ENCODE measurements around a stretch of chr6.

DNA sequence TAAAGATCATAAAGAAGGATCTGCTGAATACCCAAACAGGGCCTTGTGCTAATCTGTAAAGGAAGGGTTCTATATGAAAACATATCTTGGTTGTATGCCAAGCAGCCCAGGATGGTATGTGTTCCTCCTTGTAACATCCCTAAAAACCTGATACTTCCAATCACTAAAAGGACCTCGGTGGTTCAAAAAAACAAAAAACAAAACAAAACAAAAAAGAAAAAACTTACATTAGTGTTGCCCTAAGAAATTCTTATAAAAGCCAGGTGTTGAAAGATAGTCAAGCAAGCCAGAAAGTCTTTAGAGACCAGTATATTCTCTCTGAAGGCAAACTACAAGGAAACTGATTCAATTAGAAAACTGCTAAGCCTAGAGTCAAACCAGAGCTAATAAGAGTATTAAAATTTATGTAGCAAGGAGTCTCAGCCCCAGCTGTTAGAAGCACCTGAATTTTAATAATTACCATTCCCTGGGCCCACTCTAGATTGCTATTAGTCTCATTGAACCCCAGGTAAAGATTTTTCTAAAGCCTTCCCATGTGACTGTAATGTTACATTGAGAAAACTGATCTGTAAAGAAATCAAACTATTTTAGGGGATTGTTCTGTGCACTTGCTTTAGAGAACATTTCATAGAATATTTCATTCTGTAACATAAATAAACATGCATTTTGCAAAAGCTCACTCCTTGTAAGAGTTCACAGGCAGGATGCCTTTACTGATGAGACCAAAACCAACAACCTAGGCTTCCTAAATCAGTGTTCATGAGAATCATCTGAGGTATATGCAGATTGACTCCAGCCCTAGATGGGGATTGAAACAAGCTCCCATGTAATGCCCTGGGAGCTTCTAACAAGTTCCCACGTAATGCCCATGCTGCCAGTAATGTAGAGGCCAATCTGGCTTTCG is 1.4 kb downstream of the H3C8 start:
- PRO-cap, 2 experiments, result no peak in any of the 2 experiments

- PRO-cap, 2 experiments, result no peak in any of the 2 experiments
Observed at GRCh38 chr6:26331789-26332257, 33.2 kb upstream of the BTN3A2 start.

DNA sequence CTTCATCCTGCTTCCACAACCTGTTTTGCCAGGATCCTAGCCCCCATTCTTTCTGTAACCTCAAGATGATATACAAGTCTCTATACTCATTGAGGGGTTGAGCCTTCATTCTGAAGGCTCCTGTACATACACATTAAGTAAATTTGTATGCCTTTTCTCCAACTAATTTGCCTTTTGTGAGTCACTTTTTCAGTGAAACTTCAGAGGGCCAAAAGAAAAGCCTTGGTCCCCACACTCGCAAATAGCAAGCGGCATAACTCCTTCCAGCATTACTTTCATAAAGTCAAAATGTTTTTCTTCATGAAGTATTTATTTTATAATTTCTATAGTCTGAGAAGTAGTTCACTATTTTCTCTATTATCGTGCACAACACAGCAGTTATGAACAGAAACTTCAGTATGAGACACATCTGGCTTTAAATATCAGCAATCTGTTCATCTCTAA is 17.9 kb upstream of the BTN3A2 start:
- PRO-cap, 2 experiments, result no peak in any of the 2 experiments

DNA sequence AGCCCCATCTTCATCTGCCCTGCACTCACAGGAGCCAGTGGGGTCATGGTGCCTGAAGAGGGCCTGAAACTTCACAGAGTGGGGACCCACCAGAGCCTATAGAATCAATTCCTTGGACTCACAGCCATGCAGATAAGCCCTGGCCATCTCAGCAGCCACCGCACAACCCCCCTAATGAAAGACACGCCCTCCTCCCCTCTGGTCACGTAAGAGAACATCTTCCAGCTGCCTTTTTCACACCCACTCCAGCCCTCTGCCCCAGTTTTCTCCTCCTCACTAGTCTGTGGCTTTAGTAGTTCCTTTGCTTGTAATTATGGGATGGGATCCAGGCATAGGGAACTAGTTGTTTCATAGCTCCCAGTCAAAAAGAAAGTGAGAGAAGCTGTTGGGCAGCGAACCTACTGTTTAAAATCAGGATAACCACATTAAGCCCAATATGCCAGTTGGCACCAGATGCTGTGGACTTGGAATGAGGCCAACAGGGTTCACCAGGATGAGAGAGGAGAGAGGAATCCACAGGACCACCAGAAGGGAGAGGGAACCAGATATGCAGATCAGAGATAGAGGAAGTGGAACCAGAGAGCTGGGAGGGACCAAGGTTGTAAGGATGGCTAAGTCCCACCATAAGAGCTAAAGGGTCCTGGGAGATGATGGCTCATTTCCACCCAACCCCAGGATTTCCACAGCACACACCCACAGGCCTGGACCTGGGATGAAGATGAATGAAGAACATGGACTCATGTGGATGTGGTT is 9.0 kb upstream of the BTN3A1 start:
- PRO-cap, 2 experiments, result no peak in any of the 2 experiments

DNA sequence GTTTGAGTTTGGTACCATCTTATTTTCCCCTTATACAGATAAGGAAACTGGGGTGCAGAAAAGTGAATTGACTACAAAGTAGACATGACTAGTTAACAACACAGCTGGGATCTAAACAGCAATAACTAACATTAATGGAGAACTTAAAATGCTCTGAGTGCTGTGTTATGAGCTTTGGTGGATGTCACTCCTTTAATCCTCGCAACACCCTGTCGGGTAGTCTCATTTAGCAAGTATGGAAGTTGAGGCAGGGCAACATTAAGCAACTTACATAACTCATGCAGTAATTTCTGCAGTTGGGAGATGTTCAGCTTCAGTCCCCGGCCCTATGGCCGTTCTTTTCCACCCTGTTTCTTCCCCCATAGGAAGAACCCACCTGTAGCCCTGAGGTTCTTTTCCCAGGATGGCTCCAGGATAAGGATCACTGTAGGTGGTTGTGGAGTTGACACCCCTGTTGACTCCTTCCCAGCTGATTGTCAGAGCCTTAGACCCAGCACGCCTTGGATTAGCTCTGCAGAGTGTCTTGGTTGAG is 11.9 kb downstream of the BTN3A1 start:
- PRO-cap, 2 experiments, result no peak in any of the 2 experiments

- PRO-cap, 2 experiments, result no peak in any of the 2 experiments
Observed at GRCh38 chr6:26445452-26446196, 5.3 kb downstream of the BTN3A3 start.

- PRO-cap, 2 experiments, result no peak in any of the 2 experiments
Observed at GRCh38 chr6:26532671-26533602, 5.2 kb upstream of the HMGN4 start.

- PRO-cap, 2 experiments, result no peak in any of the 2 experiments
Observed at GRCh38 chr6:26537021-26538079, 816 bp upstream of the HMGN4 start.

DNA sequence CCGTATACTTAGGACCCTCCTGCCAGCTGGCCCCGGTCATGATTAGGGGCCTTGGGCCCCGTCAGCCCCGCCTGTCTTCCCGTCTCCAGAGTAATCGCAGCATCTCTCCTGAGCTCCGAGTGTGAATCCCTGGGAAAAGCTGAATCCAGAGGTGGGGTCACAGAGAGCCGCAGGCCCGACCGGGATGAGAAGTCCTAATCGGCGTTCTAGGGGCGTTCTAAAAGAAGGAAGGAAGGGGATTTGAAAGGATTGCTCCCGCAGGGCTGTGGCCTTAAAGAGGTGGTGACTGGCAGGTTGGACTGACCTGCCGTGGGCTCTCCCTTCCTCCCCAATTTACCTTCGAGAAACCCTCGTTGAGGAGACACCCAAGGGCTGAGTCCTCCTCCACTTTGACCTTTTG is 407 bp downstream of the HMGN4 start:
- PRO-cap, 2 experiments, result no peak in any of the 2 experiments

GRCh38 chr6:26550123-26551018 is 12.2 kb downstream of the HMGN4 start:
- PRO-cap, 2 experiments, result no peak in any of the 2 experiments

DNA sequence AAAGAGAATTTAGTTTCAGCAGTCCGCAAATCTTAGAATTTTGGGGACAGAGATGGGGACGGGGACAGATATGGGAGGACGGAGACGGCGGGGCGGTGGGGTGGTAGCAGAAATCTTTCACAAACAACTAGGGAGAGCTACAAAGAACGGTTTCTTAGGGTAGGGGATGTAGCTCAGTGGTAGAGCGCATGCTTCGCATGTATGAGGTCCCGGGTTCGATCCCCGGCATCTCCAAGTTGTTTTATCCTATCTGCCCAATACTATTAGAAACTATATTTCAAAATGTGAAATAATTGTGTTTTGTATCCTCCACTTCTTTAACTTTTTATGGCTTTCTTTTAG is 15.1 kb downstream of the HMGN4 start:
- PRO-cap, 2 experiments, result no peak in any of the 2 experiments

DNA sequence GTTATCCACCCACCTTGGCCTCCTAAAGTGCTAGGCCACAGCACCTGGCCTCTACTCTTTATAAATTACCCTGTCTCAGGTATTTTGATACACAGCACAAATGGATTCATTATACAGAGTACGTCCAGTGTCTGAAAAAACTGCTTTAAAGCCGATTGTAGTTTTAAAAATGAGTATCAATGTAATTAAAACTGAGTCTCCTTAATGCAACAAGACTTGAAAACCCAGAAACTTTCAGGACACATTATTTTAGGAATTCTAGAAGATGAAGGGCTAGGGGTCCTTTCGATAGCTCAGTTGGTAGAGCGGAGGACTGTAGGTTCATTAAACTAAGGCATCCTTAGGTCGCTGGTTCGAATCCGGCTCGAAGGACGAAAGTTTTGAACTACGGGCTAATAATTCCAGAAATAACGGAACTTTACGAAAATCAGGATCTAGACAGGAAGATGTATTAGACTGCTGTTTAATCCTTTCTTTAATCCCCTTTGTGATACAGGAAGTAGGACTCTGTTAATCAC is 21.4 kb upstream of the ABT1 start:
- PRO-cap, 2 experiments, result no peak in any of the 2 experiments

GRCh38 chr6:26595592-26596421 is 946 bp upstream of the ABT1 start:
- PRO-cap, 2 experiments, result no peak in any of the 2 experiments

GRCh38 chr6:26607364-26607907 is 10.7 kb downstream of the ABT1 start:
- PRO-cap, 2 experiments, result no peak in any of the 2 experiments

DNA sequence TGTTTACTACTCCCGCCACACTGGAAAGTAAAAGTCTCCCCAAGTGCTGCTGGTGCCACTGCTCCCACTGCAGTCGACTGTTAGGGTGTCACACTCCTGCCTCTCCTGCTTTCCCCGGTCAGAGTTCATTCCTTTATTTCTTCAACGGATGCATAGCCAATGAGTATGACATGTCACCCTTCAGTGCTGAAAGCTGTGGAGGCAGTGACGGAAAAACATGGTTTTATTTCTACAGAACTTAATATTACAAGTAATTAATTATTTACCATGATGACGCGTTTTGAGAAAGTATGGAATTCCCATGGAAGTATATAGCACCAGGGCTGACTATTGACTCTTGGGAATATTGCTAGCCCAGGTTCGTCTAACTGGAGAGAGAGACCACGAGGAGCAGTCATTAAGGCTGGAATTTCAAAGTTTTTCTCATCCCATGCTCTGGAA is 40.4 kb downstream of the H2BC11 start:
- PRO-cap, 2 experiments, result no peak in any of the 2 experiments

- PRO-cap, 2 experiments, result no peak in any of the 2 experiments
Observed at GRCh38 chr6:27237400-27238259, 9.9 kb upstream of the PRSS16 start.

GRCh38 chr6:27296136-27296676 is 15.9 kb downstream of the POM121L2 start:
- PRO-cap, 2 experiments, result no peak in any of the 2 experiments

DNA sequence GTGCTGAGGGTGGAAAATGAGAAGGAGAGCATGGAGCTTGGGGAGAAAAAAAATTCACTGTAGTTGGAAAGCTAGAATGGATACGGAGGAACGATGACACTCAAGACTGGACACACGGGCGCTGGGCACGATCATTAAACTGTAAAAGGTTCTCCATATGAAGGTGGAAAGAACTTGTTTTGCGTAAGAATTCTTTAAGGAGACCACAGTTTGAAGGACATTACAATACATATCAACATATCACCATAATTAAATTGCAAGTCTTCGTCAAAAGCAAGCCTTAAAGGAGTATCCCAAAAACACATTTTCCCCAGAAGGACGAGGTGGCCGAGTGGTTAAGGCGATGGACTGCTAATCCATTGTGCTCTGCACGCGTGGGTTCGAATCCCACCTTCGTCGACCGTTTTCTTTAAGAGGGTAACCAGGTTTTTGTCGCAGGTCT is 14.4 kb downstream of the POM121L2 start:
- PRO-cap, 2 experiments, result no peak in any of the 2 experiments

DNA sequence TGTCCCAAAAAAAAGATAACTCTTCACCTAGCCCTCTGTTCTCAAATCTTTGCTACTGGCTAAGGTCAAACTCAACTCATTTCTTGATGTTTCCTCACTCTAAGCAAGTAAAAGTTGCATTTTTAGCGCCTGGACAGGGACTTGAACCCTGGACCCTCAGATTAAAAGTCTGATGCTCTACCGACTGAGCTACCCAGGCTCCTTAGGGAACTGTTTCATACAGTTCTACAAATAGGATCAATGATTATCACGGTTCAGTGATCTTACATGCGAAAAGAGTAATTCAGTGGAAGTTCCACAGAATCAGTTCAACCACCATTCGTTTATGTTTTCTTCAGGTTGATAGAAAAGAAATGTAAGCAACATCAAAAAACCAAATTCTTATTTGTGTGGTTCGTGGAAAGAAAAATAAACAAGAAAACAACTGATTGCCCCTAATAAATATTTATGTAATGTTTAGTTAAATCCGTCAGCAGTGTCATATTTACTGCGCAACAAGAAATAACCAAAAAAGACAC is 22.9 kb upstream of the POM121L2 start:
- PRO-cap, 2 experiments, result no peak in any of the 2 experiments

GRCh38 chr6:27422879-27423375 is 34.4 kb downstream of the ZNF391 start:
- PRO-cap, 2 experiments, result no peak in any of the 2 experiments